Right common carotid artery plus branches (tissue), 1 donor: Measurements from ENCODE around the genes FAM90A26, USP17L10, USP17L19 and USP17L29.

DNA sequence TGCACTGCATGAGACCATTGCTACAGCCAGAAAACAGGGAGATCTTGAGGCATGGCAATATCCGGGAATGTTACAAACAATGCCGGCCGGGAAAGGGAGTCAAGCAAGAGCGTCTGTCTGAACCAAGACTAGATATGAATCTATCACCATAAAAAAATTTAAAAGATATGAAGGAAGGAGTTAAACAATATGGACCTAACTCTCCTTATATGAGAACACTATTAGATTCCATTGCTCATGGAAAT is 46.5 kb upstream of the FAM90A26 start:
- PRO-cap, result no peak

GRCh38 chr4:9151966-9152985 is 17.9 kb upstream of the FAM90A26 start:
- PRO-cap, result unidirectional peak, minus-strand start at chr4:9152299; unidirectional peak, minus-strand start at chr4:9152582; unidirectional peak, minus-strand start at chr4:9152757

DNA sequence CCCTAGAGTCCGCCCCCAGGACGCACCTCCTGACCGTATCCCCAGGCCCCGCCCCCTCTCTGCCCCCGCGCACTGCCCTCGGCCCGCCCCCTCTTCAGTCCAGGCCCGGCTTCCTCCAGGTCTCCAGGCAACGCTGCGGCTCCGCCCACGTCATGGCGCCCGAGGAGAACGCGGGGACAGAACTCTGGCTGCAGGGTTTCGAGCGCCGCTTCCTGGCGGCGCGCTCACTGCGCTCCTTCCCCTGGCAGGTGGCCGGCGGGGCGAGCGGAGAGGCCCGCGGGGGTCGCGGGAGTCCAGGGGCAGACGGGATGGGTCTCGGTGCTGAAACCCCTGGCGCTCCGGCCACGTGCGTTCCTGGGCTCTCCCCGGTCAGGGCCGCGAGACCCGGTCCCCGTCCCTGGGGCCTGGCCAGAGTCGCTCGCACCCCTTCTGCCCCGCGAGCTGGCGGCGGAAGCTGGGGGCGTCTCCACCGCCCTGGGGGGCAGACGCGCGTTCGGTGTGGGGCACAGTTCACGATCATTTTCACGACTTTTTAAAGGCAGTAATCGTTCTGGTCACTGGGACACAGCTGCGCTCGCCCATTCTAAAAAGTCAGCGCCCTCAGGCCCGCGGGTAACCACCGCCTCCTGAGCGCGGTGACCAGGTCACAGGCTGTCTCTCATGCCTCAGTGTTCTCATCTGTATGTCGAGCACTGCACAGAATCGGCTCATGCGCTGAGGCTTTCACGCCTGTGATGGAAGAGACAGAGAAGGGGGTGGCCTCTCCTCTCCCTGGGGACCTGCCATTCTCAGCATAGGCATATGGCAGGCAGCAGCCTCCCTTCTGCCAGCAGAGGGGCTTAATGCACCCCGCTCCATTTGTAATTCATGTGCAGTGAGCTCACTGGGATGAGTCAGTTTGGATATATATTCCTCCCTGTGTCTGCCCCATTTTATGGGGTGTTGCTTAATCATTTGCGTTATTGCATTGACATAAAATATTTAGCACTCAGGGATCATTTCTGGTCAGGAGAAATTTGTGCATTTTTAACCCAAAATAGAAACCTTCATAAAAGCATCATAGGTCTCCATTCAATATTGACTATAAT is 16.7 kb upstream of the FAM90A26 start:
- PRO-cap, result bidirectional peak, plus-strand start at position 141 of the sequence, minus-strand start outside the sequence

- PRO-cap, result no peak
Measured at GRCh38 chr4:9170092-9170594, at the start of gene FAM90A26. Gene FAM90A26, plus strand, starts transcription at chr4:9170409.

DNA sequence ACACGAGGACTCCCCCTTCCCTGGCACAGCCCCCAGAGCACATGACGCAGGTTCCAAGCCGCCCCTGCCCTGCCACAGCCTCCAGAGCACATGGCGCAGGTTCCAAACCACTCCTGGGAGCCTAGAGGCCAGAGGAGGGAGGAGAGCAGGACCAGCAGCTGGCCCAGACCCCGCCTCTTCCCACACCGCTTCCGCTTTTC is 286 bp downstream of the FAM90A26 start:
- PRO-cap, result no peak

DNA sequence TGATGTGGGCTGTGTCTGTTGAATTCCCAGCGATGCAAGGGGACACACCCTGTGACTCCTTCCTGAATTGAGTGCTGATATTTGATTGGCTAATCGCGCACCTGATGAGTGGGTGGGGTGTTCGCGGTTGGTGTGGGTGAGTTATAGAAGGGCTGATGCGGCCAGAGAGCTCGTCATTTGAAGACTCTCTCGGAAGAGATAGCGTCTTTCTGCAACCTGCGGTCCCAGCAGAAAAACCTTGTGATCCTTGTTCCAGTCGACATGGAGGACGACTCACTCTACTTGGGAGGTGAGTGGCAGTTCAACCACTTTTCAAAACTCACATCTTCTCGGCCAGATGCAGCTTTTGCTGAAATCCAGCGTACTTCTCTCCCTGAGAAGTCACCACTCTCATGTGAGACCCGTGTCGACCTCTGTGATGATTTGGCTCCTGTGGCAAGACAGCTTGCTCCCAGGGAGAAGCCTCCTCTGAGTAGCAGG is at the start of gene USP17L10:
USP17L10 (plus strand) TSS at position 262 of the 480 bp plus-strand sequence.
- PRO-cap, result no peak

DNA sequence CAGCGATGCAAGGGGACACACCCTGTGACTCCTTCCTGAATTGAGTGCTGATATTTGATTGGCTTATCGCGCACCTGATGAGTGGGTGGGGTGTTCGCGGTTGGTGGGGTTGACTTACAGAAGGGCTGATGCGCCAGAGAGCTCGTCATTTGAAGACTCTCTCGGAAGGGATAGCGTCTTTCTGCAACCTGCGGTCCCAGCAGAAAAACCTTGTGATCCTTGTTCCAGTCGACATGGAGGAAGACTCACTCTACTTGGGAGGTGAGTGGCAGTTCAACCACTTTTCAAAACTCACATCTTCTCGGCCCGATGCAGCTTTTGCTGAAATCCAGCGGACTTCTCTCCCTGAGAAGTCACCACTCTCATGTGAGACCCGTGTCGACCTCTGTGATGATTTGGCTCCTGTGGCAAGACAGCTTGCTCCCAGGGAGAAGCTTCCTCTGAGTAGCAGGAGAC is at the start of gene USP17L19:
USP17L19 (plus strand) TSS at position 234 of the 456 bp plus-strand sequence.
- PRO-cap, result no peak

DNA sequence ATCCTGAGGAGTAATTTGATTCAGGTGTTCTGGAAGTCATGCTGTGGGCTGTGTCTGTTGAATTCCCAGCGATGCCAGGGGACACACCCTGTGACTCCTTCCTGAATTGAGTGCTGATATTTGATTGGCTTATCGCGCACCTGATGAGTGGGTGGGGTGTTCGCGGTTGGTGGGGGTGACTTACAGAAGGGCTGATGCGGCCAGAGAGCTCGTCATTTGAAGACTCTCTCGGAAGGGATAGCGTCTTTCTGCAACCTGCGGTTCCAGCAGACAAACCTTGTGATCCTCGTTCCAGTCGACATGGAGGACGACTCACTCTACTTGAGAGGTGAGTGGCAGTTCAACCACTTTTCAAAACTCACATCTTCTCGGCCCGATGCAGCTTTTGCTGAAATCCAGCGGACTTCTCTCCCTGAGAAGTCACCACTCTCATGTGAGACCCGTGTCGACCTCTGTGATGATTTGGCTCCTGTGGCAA is at the start of gene USP17L29:
USP17L29 (plus strand) TSS at position 301 of the 478 bp plus-strand sequence.
- PRO-cap, result no peak

GRCh38 chr4:10112080-10112681 is 4.4 kb downstream of the WDR1 start:
- PRO-cap, result no peak

DNA sequence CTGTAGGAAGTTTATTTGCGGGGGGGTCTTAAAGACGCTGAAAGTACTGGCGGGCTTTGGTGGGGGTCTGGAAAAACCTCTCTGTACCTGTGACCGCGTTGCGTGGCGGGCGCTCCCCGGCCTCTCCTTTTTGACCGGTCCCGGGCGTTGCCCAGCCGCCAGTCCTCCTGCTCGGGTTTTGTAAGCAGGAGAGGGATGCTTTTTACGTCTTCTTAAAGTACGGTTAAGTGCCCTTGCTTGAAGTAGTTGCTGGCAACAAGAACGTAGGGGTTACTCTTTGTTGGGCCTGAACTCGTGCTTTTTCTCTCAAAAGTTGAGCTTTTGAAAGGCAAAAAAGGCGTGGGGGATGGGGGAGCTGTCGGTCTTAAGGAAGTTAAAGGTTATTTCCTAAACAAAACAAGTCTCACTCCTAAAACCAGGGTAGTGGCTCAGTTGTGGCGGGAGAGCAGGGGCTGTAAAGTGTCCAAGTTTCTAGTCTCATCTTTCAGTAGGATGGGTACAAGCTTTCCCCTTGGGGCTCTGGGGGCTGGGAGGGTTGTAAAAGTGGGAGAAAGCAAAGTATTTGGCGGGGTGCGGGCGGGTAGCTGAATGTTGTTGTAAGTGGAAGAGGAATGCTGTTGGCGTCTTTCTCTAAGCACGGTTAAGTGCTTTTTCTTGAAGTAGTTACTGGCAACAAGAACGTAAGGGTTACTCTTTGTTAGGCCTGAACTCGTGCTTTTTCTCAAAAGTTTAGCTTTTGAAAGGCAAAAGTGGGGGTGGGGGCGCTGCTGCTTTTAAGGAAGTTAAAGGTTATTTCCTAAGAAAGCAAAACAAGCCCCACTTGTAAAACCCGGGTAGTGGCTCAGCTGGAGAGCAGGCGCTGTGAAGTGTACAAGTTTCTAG is 797 bp upstream of the WDR1 start:
- PRO-cap, result bidirectional peak, plus-strand start at position 240 of the sequence, minus-strand start at position 163 of the sequence

GRCh38 chr4:10120877-10121425 is 4.4 kb upstream of the WDR1 start:
- PRO-cap, result no peak

DNA sequence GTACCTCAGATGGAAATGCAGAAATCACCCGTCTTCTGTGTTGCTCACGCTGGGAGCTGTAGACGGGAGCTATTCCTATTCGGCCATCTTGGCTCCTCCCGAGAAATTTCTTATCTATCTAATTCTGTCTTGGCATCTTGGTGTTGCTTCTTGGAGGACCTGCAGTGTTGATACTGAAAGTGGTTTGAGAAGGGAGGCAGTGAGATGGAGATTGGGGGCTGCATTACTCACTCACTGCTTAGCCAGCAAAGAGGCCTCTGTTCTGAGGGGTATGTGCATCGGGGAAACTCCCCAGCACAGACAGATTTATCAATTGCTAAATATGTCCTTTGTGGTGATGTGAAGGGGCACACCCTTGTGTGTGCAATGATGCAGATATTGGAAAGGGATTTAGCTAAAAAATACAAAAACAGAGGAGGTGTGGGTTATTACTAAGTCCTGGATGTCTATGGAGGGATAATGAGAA is 279.1 kb downstream of the HS3ST1 start:
- PRO-cap, result no peak

- PRO-cap, result no peak
Measured at GRCh38 chr4:11423559-11424657, 4.8 kb downstream of the HS3ST1 start.

- PRO-cap, result no peak
Measured at GRCh38 chr4:11428356-11428780, 326 bp downstream of the HS3ST1 start.

DNA sequence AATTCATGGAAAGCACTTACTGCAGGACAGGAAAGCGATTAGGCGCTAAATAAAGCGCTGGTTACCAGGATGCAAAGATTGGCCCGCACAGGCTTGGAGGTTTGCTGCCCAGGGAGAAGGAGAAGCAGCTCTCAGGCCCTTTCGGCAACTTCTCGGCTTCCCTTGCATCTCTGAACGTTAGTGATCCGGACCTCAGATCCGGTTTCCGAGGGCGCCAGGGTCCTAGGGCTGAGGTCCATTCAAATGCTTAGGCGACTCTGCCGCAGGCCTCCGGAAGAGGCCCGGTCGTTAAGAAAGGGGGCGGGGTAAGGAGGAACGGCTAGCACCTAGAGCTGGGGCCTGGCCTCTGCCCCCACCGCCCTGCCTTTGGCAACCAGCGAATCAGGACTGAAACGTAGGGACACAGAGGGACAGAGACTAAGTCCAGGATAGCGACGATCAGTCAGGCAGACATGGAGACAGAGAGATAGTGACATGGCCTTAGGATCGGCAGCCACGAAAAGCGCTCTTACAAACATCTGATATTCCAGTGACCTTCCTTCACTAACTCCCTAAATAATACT is 13.1 kb downstream of the NKX3-2 start:
- PRO-cap, result no peak

- PRO-cap, result no peak
Measured at GRCh38 chr4:13610681-13611313, 16.7 kb downstream of the BOD1L1 start.

- PRO-cap, result no peak
Measured at GRCh38 chr4:13701665-13702554, 74.4 kb upstream of the BOD1L1 start.

DNA sequence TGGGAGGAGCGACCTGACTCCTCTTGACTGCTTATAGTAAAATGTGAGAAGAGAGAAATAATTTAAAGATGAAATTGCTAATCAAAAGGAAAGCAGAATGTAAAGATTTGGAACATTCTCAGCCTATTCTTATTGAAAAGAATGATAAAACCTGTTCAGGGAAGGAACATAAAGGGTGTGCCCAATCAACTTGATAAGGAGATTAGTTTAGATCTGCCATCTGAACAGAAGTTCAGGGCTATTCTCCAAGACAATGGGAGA is 228.6 kb upstream of the BOD1L1 start:
- PRO-cap, result no peak

- PRO-cap, result unidirectional peak, plus-strand start at chr4:13919251; unidirectional peak, plus-strand start at chr4:13919327
Measured at GRCh38 chr4:13918841-13919584, 291.5 kb upstream of the BOD1L1 start.

DNA sequence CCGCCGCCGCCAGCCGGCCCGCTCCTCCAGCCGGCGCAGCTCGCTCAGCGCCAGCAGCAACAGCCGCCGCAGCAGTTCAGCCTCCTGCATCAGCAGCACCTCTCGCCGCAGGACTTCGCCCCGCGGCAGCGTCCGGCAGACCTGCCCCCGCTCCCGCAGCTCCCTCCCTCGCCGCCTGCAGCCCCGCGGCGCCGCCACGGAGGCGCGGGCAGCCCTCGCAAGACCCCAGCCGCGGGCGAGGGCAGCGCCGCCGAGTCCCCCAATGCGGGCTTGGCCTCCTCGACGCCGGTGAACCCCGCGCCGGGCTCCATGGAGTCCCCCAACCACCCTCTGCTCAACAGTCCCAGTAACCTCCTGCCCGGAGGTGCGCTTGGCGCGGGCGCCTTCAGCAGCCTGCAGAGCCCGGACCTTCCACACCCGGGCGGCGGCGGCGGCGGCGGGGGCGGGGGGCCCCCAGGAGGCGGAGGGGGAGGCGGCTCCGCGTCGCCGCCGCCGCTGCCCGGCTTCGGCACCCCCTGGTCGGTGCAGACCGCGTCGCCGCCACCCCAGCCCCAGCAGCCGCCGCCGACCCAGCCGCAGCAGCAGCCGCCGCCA is 1.1 kb downstream of the CPEB2 start:
- PRO-cap, result bidirectional peak, plus-strand start at position 525 of the sequence, minus-strand start at position 395 of the sequence